H7 (cell line): ENCODE data around the genes NUTM2A and LIPM.

DNA sequence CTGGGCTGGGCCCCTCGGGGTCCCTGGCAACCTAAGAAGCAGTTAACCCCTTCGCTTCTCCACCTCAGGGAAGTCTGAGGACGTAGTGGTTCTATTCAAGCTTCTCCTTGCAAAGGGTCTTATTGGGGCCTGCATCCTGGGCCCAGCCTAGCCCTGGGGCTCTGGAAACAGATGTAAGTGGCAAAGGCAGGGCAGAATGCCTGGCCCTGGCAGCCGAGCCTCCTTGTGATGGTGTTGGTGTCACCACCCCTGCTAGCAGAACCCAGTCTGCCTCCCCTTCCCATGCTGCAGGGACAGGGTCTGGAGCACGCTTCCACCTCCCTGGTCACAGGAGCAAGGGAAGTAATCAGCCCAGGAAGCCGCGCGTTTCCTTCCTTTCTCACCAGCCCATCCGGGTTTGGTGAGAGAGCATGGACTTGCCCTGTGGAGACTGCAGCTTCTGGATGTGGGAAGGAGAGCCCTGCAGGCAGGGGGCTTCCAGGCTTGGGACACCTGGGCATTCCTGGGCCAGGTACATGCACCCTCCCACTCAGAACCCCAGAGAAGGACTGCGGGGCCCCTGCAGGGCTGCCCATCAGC, 2.0 kb downstream of the MMRN2 start:
- RAMPAGE, long total RNA: no peak

GRCh38 chr10:86955925-86956332, 1.5 kb downstream of the MMRN2 start:
- RAMPAGE, long total RNA: no peak

DNA sequence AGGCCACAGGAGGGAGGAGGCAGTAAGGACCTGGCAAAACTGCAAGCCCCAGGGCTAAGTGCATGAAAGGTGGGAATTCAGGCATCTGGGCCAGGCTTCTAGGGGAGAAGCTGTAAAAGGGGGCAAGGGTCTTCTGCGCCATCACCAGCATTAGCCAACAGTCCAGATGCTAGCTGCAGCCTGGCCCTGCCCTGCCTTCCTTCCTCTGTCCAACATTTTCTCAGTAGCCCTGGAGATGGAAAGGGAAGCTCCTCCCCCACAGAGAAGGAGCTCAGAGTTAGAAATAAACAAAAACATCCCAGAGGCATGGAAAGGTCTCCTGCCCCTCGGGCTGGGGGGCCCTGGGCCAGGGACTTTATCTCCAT, 1.4 kb downstream of the ADIRF start:
- RAMPAGE, long total RNA: no peak

DNA sequence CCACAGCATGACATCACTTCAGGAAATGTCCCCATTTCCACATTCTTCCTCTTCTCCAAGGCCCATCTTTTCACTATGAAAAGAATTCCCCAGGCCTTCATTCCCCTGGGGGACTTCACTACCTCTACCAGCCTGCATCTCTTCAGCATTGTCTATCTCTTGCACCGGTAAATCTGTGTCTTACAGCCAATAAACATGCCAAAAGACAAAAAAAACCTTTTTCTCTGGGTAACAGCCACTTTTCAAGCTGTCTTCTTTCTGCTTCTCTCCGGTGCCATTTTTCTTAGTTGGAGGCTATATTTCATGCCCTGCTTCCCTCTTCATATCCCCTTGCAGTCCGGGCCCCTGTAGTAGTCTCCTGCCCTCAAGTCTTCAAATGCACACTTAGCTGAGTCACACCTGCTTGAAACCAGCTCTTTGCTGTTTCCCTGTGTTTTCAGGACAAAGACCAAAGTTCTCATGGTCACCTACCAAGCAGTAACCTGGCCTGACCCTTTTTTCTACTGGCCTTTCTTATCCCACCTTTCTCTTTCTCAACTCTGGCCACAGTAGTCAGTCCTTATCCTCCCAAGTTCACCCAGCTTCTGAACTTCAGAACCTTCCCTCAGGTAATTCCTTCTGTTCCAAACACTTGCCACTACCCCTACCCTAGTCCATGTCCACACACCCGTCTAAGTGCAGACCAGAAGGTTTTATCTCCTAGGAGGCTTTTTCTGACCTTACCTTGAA, 28.5 kb downstream of the GLUD1 start:
- RAMPAGE, long total RNA: no peak

- RAMPAGE, long total RNA: no peak
These were observed 3.4 kb downstream of the GLUD1 start for GRCh38 chr10:87090923-87091893.

GRCh38 chr10:87200844-87201308, 24.4 kb upstream of the NUTM2A start:
- RAMPAGE, long total RNA: no peak

DNA sequence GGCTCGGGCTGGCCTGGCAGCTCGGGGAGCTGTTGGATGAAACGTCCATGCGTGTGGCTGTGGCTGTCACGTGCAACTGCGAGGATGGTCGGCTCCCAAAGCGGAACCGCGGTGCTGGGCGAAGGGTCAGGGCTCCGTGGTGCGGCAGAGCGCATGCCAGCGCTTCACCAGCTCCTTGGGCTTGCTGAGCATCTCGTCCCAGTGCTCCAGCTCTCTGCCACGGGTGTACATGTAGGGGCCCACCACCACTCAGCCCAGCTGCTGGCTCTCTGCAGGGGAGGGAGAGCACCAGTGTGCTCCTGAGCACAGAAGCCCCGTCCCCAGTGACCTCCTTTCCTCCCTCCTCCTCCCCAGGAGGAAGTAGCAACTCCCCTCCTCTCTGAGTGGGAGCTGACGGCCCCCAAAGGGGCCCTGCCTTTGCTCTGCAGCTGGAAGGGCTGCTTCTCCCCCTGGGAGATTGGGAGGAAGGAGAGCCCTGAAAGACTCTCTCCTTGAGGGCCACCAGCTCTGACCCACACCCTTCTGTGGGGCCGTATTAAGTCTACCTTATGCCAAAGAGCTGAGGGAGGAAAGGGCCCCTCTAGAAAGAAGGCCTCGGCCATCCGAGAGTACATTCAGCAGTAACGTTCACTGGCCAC, 11.1 kb upstream of the NUTM2A start:
- RAMPAGE, long total RNA: no peak

DNA sequence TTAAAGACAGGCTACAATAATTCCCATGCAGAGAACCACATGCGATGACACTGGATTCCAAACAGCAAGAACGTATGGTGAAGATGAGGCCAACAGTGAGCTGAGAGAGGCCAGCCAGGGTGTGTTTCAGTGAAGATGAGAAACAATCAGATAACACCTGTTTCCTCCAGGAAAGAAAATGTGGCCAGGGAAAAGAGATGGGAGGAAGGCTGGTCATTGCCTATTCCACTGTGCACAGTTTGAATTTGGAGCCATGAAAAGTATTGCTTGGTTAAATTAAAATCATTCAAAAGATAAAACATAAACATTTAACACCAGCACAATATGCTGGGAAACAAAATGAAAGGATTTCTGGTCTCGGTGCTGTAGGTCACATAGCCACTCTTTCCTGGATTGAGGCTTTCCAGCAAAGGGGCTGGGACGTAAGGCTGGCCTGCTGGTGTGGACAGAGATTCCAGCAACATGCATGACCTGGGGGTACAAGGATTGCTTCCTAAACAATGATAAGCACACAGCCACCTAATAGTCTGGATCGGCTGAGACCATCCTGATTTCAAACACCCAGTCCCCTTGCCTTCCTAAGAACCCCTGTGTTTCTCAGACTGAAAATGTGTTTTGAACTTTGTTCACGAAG, at the start of gene NUTM2A:
Gene NUTM2A, plus strand, starts transcription at position 346 of the 634 bp plus-strand sequence.
- RAMPAGE, long total RNA: no peak

DNA sequence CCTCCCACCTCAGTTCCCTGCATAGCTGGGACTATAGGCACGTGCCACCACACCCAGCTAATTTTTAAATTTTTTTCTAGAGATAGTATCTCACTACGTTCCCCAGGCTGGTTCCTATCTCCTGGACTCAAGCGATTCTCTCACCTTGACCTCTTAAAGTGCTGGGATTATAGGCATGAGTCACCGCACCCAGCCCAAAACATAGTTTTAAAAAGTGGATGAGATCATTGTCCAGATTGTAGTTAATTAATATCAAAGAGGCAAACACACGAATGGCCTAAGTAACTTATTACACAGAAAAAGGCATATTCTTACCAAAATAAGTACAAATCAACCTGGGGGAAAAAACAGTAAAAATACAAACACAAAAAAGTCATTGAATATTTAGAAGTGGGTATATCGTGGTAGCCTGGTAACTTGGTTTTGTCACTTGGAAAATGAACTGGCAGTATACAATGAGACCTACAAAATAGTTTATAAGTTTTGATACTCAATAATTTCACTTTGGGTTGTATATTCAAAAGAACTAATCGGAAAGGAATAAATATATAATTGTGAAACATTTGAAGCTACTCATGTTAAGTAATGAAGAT, 41.9 kb downstream of the PAPSS2 start:
- RAMPAGE, long total RNA: no peak

DNA sequence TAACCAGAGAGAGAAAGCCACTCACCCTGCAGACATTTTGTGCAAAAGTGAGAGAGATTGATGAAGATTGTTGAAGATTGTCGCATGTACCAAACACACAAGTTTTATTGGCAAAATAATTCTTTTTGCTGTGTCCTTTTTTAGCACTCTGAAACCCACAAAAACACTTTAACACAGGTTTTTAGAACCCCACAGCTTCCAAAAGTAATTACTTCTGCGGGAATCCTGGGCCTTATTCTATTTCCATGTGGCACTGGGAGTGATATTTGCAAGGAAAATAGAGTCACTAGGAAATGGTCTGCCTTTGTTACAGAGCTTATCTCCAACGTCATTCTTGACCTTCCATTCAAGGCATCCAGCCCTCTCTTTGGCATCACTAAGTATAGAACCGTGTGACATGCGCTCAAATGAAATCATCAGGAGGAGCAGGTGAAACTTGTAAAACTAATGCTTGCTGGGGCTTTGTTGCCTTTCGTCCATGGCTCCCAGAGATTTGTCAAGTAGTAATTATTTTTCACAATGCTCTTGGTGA, 73.3 kb downstream of the PAPSS2 start:
- RAMPAGE, long total RNA: no peak

DNA sequence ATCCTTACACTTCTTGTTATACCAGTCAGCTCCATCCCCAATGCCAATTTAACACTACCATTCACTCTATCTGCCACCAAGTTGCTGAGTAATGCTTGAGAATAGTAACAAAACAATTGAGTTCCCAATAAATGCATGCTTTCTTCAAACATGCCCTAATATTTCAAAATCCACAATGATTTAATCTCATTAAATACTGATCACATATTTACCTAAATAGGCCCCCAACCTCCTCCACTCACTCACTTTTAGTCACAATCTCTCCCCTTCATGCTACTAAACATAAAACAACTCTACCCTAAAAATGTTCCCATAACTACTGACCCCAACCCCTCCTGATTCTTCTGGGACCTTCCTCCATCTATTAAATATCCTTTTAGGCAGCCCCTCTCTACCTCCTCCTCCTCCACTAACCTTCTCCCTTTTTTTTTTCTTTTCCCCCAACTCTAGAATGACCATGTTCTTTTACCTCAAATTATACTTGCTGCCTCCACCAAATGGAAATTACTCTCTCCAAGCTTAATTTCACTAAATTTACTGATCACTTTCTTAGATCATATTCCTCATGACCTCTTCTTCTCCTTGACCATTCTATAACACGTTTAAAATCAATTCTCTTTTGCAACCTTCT, 12.6 kb downstream of the ATAD1 start:
- RAMPAGE, long total RNA: no peak

DNA sequence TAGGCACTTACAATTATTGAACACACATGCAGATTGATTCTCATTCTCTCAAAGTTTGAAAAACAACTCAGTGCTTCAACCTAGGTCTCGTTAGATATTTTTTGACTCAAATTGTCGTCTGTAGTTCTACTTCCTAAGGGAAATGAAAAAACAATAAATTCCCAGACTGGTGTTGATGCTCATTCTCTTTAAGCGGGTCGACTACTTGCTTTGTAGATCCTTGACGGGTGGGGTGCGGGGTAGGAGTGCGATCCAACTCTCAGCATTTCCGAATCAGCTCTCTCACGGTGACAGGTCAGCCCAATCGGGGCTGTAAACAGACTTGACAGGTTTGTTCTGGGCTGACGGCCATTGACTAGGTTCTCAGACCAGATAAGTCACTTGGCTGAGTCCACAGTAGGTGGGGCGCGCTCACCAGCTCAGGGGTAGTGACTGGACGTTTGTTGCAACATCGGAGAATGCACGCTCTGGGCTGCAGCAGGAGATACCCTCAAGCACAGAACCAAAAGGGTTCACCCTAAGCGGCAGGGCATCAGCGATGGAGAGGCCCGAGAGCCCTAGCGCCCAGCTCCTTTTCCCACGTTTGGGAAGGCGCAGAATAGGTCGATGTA, 1.9 kb downstream of the KLLN start:
- RAMPAGE, long total RNA: no peak

DNA sequence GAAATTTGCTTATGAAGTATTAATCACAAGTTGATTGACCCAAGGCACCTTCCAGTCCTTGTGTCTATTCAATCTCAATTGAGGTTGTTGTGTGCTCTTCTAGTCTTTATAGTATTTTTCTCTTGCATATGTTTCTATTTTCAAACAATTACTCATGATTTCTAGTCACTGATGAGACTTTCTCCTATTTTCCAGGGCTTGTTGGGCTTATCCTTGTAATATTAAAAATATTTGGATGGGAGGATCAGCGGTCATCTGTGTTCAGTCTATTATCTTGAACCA, 154.3 kb downstream of the PTEN start:
- RAMPAGE, long total RNA: no peak

GRCh38 chr10:88152774-88153412, 289.5 kb downstream of the PTEN start:
- RAMPAGE, long total RNA: no peak

GRCh38 chr10:88234232-88234762, 348.8 kb downstream of the RNLS start:
- RAMPAGE, long total RNA: no peak

DNA sequence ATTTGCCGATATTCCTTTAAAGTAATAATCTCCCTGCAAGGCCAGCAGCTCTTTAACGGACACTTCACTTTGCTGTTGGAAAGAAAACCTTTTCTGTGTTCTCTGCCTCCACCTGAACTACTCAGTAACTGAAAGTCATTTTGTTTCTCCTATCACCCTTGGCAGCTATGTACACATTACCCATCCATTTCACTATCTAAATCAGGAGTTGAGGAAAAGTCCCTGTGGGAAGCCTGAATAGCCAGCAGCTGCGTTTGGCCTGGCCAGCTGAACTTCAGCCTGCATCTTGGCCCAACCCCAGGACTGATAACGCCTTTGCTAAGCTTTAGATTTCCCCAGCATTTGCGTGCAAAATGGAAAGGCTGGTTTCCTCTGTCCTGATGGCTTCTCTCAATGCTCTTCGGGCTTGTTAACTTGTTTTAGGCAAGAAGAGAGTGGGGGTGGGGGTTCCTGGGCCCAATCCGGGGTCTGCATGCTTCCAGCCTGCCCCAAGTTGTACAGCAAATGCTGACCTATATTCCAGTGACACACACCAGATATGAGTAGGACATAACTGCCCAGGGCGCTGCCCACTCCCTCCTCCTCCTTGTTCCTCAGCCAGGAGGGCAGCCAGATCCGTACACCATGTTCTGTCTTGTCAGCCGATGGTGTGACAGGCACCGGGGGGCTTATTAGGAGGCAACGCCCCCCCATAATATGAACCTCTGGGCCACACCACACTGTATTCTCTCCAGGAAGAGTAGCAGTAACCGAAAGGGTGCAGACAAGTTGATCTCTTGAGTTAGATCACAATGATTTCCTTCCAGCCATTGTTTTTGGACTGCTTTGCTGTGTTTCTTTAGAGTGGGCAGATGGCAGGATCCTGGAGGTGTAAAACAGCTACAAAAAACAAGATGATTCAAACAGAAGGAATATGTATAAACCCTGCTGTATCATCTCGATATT, 339.2 kb downstream of the RNLS start:
- RAMPAGE, long total RNA: no peak

GRCh38 chr10:88792845-88793066, 9.8 kb upstream of the LIPM start:
- RAMPAGE, long total RNA: no peak

DNA sequence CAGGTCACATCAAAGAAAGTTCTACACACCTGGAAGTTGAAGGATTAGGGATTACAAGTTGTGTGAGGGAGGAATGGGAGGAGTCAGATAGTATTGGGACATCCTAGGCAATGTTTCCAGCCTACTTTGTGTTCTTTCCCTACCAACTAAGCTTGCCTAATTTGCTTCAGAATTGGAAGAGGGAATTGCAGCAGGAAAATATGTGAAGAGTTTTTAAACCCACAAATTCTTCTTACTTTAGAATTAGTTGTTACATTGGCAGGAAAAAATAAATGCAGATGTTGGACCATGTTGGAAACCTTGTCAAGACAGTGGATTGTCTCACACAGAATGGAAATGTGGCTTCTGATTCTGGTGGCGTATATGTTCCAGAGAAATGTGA, at the start of gene LIPM:
Gene LIPM, plus strand, starts transcription at position 122 of the 382 bp plus-strand sequence.
- RAMPAGE, long total RNA: no peak

GRCh38 chr10:88948577-88949460, 3.8 kb downstream of the ACTA2 start:
- RAMPAGE, long total RNA: no peak

DNA sequence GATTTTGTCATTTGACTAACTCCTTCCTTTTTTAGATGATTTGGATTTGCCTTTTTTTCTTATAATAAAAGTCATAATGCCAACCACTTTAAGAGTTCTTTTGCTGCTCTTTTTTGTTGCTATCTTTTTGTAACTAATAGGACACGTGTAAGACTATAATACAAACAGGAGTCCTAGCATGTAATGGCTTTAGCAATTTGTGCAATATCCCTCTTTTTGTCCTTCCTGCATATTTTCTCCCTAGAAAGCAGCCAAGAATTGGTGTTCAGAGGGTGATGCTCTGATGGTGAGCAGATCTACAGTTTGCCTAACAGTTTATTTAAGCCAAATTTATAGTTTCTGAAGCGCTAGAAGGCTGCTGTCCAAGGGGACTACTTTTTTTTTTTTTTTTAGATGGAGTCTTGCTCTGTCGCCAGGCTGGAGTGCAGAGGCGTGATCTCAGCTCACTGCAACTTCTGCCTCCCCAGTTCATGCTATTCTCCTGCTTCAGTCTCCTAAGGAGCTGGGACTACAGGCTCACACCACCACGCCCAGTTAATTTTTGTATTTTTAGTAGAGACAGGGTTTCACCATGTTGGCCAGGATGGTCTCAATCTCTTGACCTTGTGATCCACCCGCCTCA, 18.9 kb upstream of the FAS start:
- RAMPAGE, long total RNA: no peak